Spinal cord (tissue), 3 donors: ENCODE measurements around a stretch of chr12.

- PRO-cap = no peak
- RAMPAGE, long total RNA = no peak
Observed at GRCh38 chr12:45768214-45769465, 39.1 kb downstream of the ARID2 start.

- PRO-cap = no peak
- RAMPAGE, long total RNA = no peak
Observed at GRCh38 chr12:45955838-45956420, 34.4 kb downstream of the SCAF11 start.

DNA sequence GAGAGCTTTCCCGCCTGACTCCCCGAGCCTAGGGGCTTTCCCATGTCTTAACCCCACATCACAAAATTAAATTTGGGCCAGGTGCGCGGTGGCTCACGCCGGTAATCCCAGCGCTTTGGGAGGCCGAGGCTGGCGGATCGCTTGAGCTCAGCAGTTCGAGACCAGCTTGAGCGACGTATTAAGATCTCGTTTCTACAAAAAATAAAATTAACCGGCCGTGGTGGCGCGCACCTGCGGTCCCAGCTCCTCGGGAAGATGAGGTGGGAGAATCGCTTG, 770 bp upstream of the SCAF11 start:
- PRO-cap = no peak
- RAMPAGE, long total RNA = no peak

- PRO-cap = no peak
- RAMPAGE, long total RNA = no peak
Observed at GRCh38 chr12:46186647-46187504, 82.0 kb downstream of the SLC38A1 start.

DNA sequence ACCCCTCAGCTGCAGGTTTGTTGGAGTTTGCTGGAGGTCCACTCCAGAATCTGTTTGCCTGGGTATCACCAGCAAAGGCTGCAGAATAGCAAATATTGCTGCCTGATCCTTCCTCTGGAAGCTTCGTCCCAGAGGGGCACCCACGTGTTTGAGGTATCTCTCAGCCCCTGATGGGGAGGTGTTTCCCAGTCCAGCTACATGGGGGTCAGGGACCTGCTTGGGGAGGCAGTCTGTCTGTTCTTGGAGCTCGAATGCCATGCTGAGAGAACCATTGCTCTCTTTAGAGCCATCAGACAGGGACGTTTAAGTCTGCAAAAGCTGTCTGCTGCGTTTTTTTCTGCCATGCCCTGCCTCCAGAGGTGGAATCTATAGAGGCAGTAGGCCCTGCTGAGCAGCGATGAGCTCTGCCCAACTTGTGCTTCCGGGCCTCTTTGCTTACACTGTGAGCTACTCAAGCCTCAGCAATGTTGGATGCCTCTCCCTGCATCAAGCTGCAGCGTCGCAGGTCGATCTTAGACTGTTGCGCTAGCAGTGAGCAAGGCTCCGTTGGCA, 73.6 kb downstream of the SLC38A1 start:
- PRO-cap = no peak
- RAMPAGE, long total RNA = no peak

GRCh38 chr12:46266808-46267634, 1.8 kb downstream of the SLC38A1 start:
- PRO-cap = no peak
- RAMPAGE, long total RNA = no peak

DNA sequence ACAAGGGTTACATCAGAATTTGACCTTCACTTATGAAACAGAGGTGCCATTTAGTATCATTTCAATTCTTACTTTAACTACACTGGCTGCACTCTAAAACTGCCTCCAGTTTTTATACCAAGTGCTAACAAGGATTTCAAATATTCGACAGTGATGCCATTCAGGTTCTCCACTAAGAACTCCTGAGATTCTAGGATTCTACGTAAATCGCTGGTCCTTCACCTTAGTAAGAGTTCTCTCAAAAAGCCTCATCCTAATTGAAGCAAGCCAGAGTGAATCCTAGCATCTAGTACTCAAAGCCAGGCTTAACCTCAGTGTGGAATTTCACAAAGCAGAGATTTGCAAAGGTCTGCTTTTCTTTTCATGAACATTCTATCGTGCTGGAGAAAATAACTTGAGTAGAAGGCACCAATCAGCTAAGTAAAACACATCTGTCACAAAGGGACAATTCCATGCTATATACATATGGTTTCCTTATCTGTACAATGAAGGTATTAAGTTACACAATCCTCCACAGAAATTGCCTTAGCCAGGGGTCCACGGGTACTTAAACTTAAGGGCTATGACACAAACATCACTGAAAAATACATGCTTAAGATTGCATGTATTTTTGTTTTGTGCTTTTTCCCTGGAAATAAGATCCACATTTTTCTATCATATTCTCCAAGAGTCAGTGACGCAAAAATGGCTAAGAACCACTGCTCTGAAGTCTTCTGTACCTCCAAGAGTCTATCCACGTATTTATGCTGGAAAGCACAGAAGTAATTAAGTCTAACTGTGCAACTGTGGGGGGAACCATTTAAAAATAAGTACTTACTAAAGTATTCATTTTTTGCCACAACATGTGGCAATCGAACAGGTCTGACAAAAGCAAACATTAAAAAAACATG, 3.2 kb downstream of the SLC38A2 start:
- PRO-cap = no peak
- RAMPAGE, long total RNA = no peak

GRCh38 chr12:46369972-46370148, 2.7 kb downstream of the SLC38A2 start:
- PRO-cap = no peak
- RAMPAGE, long total RNA = no peak

GRCh38 chr12:46486365-46487098, 114.0 kb upstream of the SLC38A2 start:
- PRO-cap = no peak
- RAMPAGE, long total RNA = no peak

- PRO-cap = no peak
- RAMPAGE, long total RNA = no peak
Observed at GRCh38 chr12:46492432-46492952, 119.9 kb upstream of the SLC38A2 start.

- PRO-cap = no peak
- RAMPAGE, long total RNA = no peak
Observed at GRCh38 chr12:46523371-46524009, 150.9 kb upstream of the SLC38A2 start.

DNA sequence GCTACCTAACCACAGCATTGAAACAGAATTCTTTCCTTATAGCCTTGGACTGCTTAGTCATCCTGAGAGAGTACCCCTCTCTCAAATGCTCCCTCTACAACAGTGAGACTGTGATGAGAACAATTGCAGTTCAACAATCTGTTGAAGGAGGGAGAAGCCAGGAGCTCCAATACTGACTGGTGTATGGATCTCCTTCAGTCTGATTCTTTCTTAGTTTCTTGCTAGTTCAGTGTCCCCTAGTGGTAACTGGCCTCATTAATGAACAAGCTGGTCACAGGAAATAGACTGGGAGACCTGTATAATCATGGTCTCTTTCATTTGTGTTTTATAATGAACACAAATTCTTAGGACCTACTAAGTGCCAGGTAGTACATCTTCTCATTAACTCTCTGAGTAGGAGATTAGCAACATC, 164.5 kb downstream of the SLC38A4 start:
- PRO-cap = no peak
- RAMPAGE, long total RNA = no peak

DNA sequence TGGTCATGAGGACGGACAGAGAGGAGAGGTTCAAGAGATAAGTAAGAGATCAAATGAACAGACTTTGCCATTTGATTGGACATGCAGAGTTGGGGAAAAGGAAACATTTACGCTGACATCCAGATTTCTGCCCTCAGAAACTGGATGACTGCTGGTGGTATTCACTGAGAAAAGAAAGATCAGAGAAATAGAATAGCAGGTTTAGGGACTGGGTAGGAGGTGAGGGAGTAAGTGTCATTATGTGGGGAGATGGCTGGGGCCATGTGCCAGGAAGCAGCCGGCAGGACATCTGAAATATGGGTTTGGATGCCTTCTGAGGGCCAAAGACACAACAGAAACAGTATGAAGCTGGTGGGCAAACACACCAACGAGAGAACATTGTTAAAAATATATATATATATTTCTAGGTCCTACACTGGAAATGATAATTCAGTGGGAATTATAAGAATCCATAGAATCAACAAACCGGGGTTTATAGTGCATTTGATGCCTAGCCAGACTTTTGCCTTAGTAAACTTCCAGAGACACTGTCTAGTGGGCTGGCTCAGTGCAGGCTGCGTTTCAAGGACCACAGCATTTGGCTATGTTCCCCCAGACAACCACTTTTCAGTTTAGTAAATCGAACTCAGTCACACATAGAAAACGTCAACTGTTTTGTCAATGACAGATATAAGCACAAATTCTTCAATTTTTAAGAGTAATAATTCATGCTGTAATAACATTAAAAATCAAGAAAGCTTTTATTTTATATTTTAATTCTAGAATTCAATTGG, 42.1 kb downstream of the SLC38A4 start:
- PRO-cap = no peak
- RAMPAGE, long total RNA = no peak

DNA sequence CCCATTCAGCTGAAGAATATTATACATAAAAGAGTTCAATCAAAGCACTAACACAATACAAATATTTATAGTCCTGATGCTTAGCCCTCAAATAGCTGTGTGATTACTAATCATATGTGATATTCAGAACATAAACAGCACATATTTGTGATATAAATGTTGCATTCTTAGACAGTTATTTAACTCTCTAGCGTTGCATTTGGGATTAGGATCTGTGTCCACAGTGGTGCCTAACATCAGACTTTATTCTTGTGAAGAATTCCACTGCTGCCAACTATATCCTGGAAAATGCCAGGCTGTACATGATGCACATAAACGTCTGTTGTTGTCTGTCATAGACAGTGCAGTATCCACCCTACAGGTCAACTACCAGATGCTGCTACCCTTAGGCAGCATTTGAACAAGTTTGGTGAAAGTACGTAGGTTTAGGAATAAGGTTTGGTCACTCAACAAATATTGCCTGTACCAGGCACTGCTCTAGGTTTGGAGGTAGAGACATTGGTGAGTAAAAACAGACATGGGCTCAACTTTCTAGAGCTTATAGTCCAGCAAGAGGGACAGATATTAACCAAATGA, 39.0 kb downstream of the SLC38A4 start:
- PRO-cap = no peak
- RAMPAGE, long total RNA = no peak

- PRO-cap = no peak
- RAMPAGE, long total RNA = no peak
Observed at GRCh38 chr12:46803531-46804173, 22.1 kb downstream of the SLC38A4 start.

DNA sequence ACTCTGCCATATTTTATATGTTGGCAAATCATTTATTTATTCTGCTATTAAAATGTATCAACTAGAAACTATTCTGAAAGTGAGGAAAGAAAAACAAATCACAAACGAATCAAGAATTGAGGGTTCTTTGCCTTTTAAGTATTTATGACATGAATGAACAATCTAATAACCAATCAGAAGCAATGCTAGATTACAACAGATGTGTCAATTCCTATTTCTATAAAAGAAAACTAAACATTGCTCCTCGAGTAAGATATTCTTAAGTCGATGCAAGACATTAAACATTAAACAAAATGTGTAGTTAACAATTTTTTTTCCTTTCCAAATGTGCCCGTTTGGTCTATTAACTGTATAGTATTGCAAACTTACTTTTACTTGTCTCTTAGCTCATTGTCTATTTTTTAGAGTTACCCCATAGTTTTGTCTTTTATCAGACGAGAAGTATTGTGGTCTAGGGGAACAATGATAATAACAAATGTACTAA, 21.4 kb downstream of the SLC38A4 start:
- PRO-cap = no peak
- RAMPAGE, long total RNA = no peak

DNA sequence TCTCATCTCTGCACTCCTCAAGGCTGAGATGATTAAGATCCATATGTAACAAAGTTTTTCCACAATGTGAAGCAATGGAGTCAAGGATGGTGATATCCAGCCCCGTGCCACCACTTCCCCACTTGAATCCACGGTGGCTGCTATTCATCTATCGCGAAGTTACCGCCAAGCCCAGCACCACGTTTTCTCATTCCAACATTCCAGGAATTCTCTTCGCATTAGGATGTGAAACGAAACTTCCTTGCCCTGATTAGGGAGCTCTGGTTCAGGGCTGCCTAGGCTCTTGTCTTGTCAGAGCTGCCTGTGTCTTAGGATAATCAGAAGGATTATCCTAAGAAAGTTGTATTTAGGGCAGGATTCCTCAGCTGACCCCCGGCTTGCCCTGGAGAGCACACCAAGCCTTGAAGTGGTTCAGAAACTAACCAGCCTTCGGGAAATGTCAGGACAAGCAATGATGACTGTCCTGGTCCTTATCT, 114.9 kb upstream of the PCED1B start:
- PRO-cap = no peak
- RAMPAGE, long total RNA = no peak

GRCh38 chr12:47216025-47216771, 136.4 kb upstream of the AMIGO2 start:
- PRO-cap = no peak
- RAMPAGE, long total RNA = start-site peak on the minus strand at chr12:47216419-47216437, 19 and 17 reads in 2 replicates

GRCh38 chr12:47219318-47219601, 139.5 kb upstream of the AMIGO2 start:
- PRO-cap = no peak
- RAMPAGE, long total RNA = no peak

- PRO-cap = no peak
- RAMPAGE, long total RNA = no peak
Observed at GRCh38 chr12:47353513-47354034, 273.8 kb upstream of the AMIGO2 start.